Uterus (tissue), 7 donors: Measurements from ENCODE around the genes TEAD2, PRMT1 and AP2A1.

DNA sequence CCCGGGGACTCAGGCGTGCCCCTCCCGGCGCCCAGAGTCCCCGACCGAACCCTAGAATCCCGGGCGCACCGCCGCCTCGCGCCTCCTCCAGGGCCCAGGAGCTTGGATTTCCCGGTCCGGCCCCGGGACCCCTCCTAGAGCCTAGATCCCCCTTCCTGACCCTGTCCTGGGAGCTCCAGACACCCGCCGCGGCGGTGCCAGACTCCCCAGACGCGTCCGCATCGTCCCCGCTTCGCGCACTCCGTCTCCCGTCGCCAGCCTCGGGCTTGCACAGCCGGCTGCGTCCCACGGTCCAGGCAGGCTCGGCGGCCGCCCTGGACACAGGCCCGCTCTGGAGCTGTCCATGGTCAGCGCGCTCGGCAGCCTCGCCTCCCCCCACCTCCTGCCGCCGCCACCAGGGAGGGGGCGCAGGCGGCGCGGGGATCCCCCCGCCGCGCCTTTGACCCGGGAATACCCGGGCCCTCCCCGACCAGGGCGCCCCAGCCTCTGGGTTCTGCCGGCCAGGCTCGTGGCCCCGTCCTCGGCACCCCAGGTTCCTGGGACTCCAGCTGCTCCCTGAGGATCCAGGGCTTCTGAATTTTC, 603 bp downstream of the PPFIA3 start:
- PRO-cap, 4 experiments: no peak in any of the 4 experiments
- RAMPAGE, long total RNA, 2 experiments: no peak in any of the 2 experiments
- RRBS: 3% methylated on average over 15 of the region's 58 CpGs

GRCh38 chr19:49127734-49128774, 8.7 kb downstream of the PPFIA3 start:
- PRO-cap, 4 experiments: peak in 4 of 4 experiments; most common plus-strand start chr19:49128230 (in 1); most common minus-strand start chr19:49128079 (in 2)
- RAMPAGE, long total RNA, 2 experiments: no peak in any of the 2 experiments
- RRBS: 7% methylated on average over 7 of the region's 68 CpGs

GRCh38 chr19:49132845-49133320, 13.5 kb downstream of the PPFIA3 start:
- PRO-cap, 4 experiments: peak in 1 of 4 experiments; most common plus-strand start chr19:49133273 (in 1)
- RAMPAGE, long total RNA, 2 experiments: no peak in any of the 2 experiments
- RRBS: no CpG with 5 or more reads among the region's 32 CpGs

- PRO-cap, 4 experiments: no peak in any of the 4 experiments
- RAMPAGE, long total RNA, 2 experiments: no peak in any of the 2 experiments
- RRBS: no CpG with 5 or more reads among the region's 8 CpGs
Measured at GRCh38 chr19:49155701-49156533, 721 bp upstream of the HRC start.

DNA sequence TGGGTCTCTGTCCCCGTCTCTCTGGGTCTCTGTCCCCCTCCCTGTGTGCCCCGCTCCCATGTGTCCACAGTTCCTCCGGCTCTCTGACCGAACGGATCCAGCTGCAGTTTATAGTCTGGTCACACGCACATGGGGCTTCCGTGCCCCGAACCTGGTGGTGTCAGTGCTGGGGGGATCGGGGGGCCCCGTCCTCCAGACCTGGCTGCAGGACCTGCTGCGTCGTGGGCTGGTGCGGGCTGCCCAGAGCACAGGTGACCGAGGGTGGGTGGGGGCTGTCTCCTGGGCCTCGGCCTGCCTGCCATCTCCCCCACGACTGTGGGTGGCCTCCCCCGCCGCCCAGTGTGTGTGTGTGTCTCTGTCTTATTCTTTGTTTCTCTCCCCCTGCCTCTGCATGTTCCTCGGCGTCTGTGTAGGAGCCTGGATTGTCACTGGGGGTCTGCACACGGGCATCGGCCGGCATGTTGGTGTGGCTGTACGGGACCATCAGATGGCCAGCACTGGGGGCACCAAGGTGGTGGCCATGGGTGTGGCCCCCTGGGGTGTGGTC, 10.3 kb downstream of the TRPM4 start:
- PRO-cap, 4 experiments: no peak in any of the 4 experiments
- RAMPAGE, long total RNA, 2 experiments: no peak in any of the 2 experiments
- RRBS: 58% methylated on average over 2 of the region's 24 CpGs

- PRO-cap, 4 experiments: peak in 1 of 4 experiments; most common minus-strand start chr19:49196707 (in 1)
- RAMPAGE, long total RNA, 2 experiments: no peak in any of the 2 experiments
- RRBS: 21% methylated on average over 15 of the region's 23 CpGs
Measured at GRCh38 chr19:49196605-49196935, 39.0 kb downstream of the TRPM4 start.

DNA sequence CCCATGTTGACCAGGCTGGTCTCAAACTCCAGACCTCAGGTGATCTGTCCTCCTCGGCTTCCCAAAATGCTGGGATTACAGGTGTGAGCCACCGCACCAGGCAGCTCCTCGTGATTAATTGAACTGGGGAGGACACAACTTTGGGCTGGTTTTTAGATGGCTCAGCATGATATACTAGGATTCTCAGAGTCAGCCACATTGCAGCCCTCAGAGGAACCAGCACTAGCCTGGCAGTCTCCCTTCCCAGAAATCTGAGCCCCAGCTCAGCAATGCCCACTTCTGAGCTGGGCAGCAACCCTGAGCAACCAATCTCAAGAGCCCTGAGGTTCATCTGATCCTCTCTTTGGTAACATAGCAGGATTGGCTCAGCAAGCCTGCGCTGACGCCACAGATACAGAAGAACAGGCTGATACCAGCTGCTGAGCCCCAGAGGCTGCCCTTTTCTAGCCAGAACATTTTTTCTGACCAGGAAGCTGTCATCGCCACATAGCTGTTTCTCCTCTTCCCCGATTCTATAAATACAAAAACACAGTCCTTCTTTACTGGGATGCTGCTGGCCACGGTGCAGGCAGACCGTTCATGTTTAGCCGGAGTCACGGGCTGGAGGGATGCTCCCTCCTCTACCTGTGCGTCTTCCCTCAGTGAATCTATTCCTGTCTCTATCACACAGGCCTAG, 59.7 kb downstream of the TRPM4 start:
- PRO-cap, 4 experiments: no peak in any of the 4 experiments
- RAMPAGE, long total RNA, 2 experiments: no peak in any of the 2 experiments
- RRBS: no CpG with 5 or more reads among the region's 12 CpGs

DNA sequence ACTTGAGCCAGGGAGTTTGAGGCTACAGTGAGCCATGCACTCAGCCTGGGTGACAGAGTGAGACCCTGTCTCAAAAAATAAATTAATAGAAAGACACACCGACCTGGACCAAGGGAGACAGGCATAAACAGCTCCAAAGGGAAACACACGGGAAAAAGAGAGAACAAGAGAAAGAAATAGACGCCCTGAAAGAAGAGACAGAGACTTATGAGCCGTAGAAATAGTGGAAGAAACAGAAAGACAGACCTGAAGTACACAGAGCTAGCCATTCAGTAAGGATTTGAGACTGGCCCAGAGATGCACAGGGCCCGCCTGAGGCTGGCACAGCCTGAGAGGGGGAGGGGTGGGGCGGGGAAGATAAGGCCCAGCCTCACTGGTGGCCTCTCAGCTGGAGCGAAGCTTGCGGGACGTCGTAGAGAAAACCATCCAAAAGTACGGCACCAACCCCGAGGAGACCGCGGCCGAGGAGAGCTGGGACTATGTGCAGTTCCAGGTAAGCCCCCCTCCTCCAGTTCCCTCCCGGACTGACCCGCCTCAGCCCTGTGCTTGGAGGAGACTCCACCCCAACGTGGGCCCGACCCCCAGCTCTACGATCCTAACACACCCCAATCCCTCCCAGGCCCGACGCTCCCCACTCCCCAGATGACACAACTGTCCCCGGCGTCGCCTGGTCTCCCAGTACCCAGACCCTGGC, 2.5 kb downstream of the CD37 start:
- PRO-cap, 4 experiments: no peak in any of the 4 experiments
- RAMPAGE, long total RNA, 2 experiments: no peak in any of the 2 experiments
- RRBS: no CpG with 5 or more reads among the region's 25 CpGs

GRCh38 chr19:49361950-49362870, at the start of gene TEAD2:
TSS of gene TEAD2 (minus strand) at chr19:49362416.
- PRO-cap, 4 experiments: peak in 4 of 4 experiments; most common plus-strand start chr19:49362189 (in 2); most common minus-strand start chr19:49362396 (in 3)
- RAMPAGE, long total RNA, 2 experiments: start-site peak on the minus strand in 1 of 2 experiments, at chr19:49362398-49362411 at its widest, 118 reads per replicate
- RRBS: 2% methylated on average over 15 of the region's 55 CpGs

GRCh38 chr19:49393912-49394445, 5.9 kb downstream of the KASH5 start:
- PRO-cap, 4 experiments: no peak in any of the 4 experiments
- RAMPAGE, long total RNA, 2 experiments: no peak in any of the 2 experiments
- RRBS: no CpG with 5 or more reads among the region's 8 CpGs

DNA sequence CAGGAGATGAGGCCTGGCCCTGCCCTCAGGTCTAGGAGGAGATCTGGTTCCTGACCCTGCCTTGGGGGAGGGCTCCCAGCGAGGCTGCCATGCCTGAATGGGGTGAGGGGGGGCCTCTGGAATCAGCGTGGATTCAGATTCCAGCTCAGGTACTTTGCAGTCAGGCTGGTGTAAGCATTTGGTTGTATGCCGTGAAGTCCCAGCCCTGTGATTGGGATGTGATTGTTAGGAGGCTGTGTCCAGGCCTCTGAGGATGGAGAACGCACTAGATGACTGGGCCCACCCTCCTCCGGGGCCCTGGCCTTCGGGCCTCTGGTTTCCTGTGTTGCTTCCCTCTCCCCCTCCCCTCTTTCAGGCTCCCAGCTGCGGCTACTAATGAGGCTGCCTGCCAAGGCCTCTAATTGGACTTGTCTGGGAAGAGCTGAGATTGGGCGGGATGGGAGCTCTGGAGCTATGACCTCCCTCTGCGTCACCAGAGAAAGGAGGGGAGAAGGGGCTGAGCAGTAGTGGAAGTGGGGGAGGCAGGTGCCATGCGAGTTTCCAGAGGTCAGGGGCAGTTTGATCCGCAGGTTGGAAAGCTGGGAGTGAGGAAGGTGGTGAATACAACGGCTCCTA, 10.0 kb downstream of the PTH2 start:
- PRO-cap, 4 experiments: no peak in any of the 4 experiments
- RAMPAGE, long total RNA, 2 experiments: no peak in any of the 2 experiments
- RRBS: no CpG with 5 or more reads among the region's 12 CpGs

GRCh38 chr19:49676911-49677850, at the start of gene PRMT1:
TSS of gene PRMT1 (plus strand) at chr19:49677271.
- PRO-cap, 4 experiments: peak in 4 of 4 experiments; most common plus-strand start chr19:49677237 (in 4); most common minus-strand start chr19:49677520 (in 1)
- RAMPAGE, long total RNA, 2 experiments: start-site peak on the plus strand in 2 of 2 experiments, at chr19:49677235-49677274 at its widest, 246 to 1,113 reads per replicate
- RRBS: 1% methylated on average over 38 of the region's 75 CpGs

DNA sequence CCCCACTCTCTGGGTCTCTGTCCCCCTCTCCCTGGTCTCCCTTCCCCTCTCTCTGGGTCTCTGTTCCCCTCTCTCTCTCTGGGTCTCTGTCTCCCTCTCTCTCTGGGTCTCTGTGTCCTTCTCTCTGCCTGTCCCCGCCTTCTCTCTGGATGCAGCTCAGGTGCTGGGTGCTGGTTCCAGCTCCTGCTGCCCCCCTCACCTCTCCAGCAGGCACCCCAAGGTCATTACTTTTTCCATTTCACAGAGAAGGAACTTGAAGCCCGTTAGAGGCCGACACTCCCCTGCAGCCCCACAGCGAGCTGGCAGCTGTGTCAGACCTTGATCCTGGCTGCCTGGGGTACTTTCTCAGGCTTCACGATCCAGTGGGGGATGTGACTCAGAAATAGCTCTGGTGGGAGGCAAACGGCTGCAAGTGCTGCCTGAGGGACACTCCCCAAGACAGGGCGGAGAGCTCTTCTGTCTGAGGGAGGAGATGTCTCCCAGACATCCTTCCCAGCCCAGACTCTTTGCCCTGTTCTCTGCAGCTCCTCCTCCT, 4.9 kb downstream of the TSKS start:
- PRO-cap, 4 experiments: no peak in any of the 4 experiments
- RAMPAGE, long total RNA, 2 experiments: no peak in any of the 2 experiments
- RRBS: no CpG with 5 or more reads among the region's 7 CpGs

GRCh38 chr19:49766227-49767421, at the start of gene AP2A1:
TSS of gene AP2A1 (plus strand) at chr19:49767001.
- PRO-cap, 4 experiments: peak in 4 of 4 experiments; most common plus-strand start chr19:49767018 (in 4); most common minus-strand start chr19:49766433 (in 4)
- RAMPAGE, long total RNA, 2 experiments: start-site peak on the plus strand in 1 of 2 experiments, at chr19:49766989-49767020 at its widest, 385 reads per replicate
- RRBS: 2% methylated on average over 28 of the region's 90 CpGs

GRCh38 chr19:49818852-49819432, 853 bp downstream of the MED25 start:
- PRO-cap, 4 experiments: peak in 2 of 4 experiments; most common plus-strand start chr19:49819035 (in 1); most common minus-strand start chr19:49818901 (in 2)
- RAMPAGE, long total RNA, 2 experiments: no peak in any of the 2 experiments
- RRBS: no CpG with 5 or more reads among the region's 14 CpGs

DNA sequence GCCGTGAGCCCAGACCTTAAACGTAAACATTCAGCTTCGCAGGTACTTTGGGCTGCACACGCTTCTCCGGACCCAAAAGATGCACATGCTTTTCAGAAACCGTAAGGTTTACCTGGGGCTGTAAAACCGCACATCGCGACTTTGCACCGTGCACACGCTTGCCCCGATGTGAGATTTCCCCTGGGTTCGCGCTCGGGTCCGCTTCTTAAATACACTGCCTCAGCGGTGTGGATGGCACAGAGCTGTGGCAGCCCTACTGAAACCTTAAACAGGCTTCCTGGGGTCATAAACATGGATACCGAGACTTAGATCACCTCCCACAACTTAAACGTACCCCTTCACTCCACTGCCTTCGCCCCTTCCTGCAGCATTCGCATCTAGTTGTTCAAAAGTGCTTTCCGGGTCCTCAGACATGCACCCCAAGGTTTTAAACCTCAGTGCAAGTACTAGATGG, 15.3 kb downstream of the PNKP start:
- PRO-cap, 4 experiments: no peak in any of the 4 experiments
- RAMPAGE, long total RNA, 2 experiments: no peak in any of the 2 experiments
- RRBS: no CpG with 5 or more reads among the region's 22 CpGs

DNA sequence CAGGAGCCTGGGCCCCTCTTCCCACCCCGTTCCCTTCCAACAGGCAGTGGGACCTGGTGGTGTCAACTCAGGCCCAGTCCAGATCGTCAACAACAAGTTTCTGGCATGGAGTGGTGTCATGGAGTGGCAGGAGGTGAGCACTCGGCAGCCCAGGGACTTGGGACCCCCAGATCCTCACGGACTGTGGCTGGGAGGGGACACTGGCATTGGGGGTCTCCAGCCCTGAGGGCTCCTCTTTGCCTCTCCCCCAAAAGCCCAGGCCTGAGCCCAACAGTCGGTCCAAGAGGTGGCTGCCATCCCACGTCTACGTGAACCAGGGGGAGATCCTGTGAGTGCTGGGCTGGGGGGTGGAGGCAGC, 9.7 kb downstream of the PNKP start:
- PRO-cap, 4 experiments: no peak in any of the 4 experiments
- RAMPAGE, long total RNA, 2 experiments: start-site peak on the plus strand in 1 of 2 experiments, centred at position 81 of the sequence, 21 reads per replicate
- RRBS: no CpG with 5 or more reads among the region's 7 CpGs

GRCh38 chr19:49894886-49895742, 1.6 kb downstream of the IL4I1 start:
- PRO-cap, 4 experiments: no peak in any of the 4 experiments
- RAMPAGE, long total RNA, 2 experiments: no peak in any of the 2 experiments
- RRBS: no CpG with 5 or more reads among the region's 20 CpGs

GRCh38 chr19:49930376-49931639, 1.5 kb upstream of the NUP62 start:
- PRO-cap, 4 experiments: no peak in any of the 4 experiments
- RAMPAGE, long total RNA, 2 experiments: no peak in any of the 2 experiments
- RRBS: no CpG with 5 or more reads among the region's 22 CpGs

DNA sequence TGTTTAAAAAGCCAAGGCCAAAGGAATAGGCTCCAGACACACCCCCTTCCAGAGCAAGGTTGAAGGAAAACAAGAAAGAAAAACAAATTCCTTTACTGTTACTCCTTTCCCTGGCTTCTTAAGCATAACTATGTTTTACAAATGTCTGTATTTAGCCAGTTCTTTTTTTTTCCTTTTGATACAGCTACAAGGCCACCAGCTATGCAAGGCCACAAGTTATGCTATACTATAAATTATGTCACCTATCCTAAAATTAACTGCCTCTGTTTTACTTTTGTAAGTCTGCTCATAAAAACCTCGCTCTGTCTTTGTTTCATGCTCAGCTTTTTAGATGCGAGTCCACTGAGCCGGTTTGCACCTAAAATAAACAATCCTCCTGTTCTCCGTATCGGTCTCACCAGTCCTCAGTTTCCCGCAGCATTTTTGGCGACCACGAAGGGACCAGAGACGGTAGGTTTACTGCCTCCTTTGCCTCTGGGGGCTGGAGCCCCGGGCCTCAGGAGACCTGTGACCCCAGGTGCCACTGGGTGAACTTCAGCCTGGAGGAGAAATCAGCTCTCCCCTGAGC, 8.3 kb downstream of the SIGLEC11 start:
- PRO-cap, 4 experiments: no peak in any of the 4 experiments
- RAMPAGE, long total RNA, 2 experiments: no peak in any of the 2 experiments
- RRBS: 13% methylated on average over 1 of the region's 10 CpGs